SJCRH30 (cell line): Measurements from ENCODE around the genes DFFB, NPHP4 and RNF207.

DNA sequence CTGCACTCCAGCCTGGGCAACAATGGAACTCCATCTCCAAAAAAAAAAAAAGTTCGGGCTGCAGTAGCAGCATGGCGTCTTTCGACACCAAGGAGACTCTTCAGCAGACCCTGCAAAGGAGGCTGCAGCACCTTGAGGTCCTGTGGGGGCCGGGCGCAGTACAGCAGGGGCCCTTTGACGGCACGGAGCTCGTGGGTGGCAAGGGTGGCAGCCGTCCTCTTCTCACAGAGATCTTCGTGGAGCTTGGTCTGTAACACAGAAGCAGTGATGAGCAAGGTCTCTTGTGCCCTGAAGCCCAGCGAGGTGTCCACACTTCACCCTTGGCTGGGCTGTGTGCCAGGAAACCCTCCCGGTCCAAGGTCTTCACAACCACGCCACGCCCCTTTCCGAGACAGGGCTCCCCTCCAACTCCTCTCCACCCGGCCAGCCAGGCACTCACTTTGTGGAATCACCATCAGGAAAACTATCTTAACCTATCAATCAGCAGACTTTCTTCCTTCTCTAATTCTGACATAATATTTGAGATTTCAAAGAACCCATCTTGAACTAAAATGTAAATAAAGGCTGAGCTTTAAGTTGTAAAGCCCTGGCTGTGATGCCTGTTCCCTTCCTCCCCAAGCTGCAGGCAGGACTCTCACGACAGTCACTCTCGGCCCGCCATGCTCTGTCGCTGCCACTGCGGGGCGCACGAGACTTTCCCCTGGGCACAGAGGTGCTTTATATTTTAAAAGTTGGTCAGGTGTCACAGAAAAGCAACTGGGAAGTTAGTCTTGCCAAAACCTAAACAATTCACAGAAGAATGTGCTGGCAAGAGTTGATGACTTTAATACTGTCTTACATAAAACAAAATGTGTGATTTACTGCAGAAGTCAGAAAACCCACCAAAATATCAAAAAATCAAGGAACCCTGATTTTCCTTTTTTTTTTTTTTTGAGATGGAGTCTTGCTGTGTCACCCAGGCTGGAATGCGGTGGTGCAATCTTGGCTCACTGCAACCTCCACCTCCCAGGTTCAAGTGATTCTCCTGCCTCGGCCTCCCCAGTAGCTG, 11.0 kb downstream of the LRRC47 start:
- RAMPAGE, long total RNA = no peak

- RAMPAGE, long total RNA = no peak
Measured at GRCh38 chr1:3856741-3858012, at the start of gene DFFB. Gene DFFB, plus strand, starts transcription at chr1:3857476.

DNA sequence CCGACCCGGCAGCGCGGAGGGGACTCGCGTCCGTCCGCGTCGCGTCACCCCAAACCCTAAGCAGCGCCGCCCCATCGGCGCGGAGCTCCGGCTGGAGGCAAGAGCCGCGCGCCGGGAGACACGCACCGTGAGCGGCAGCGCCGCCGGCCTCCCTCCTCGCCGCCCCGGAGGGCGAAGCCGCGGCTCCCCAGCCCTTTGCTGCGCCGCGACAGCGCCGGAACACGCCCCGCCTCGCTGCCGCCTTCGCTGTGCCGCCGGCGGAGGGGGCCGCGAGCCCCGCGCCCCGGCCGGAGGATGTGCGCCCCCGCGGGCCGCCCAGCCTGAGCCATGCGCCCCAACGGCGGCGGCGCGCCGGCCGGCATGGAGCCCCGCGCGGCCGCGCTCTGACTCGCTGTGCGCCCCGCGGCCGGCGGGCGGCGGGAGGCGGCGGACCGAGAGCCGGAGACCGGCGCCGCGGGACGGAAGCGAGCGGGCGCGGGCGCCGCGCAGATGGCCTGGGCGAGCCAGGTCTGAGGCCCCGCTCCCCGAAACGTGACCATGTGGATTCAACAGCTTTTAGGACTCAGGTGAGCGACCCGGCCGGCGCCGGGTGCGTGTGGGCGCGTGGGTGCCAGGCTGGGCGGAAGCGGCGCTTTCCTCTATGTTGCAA, 604 bp downstream of the AJAP1 start:
- RAMPAGE, long total RNA = no peak

DNA sequence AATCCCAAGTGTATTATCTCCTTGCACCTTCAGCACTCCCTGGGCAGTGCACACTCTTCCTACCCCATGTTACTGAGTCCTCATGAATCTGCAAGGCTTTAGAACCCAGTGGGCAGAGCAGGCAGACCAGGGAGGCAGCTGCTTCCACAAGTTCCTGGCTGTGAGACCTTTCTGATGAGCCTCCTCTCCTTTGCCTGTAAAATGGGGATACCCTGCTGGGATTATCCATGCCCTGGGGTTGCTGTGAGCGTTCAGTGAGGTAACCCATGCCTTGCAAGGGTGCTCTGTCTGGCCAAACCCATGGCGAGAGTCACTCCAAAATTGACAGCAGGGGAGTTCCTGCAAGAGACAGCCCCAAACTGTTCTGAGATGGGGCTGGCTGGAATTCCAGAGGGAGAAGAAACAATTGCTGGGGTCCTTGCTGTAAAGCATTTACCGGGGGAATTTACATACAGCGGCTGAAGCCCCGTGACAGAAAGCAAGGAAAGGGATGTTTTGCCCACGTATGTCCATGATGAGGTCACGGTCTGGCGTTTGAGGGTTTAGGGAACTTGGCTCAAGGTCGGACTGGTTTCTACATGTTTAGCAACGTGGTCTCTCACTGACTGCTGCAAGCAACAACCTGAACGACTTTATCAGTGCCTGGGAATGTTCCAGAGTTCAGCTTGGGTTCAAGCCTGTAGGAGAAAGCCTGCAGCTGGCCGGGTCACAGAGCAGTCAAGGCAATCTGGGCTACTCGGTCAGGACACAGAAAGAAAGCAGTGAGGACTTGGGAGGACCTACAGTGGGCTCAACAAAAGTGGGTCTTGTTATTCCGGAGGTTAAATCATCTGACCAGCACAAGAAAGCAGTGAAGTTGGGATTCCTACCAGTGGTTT, 323.1 kb downstream of the AJAP1 start:
- RAMPAGE, long total RNA = no peak

- RAMPAGE, long total RNA = no peak
Measured at GRCh38 chr1:5328922-5329767, 663.1 kb downstream of the NPHP4 start.

- RAMPAGE, long total RNA = no peak
Measured at GRCh38 chr1:5992104-5993009, at the start of gene NPHP4. Gene NPHP4, minus strand, starts transcription at chr1:5992425.

DNA sequence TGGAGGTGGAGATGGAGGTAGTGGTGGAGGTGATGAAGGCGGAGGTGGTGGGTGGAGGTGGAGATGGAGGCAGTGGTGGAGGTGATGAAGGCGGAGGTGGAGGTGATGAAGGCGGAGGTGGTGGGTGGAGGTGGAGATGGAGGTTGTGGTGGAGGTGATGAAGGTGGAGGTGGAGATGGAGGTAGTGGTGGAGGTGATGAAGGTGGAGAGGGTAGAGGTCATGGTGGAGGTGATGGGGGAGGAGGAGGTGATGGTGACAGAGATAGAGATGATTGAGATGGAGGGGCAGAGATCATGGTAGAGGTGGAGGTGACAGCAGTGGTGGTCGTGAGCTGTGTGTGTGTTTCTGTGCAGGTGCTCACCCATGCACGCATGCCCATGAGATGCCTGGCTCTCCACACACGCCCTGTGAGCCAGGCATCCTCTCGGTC, 20.3 kb upstream of the NPHP4 start:
- RAMPAGE, long total RNA = no peak

DNA sequence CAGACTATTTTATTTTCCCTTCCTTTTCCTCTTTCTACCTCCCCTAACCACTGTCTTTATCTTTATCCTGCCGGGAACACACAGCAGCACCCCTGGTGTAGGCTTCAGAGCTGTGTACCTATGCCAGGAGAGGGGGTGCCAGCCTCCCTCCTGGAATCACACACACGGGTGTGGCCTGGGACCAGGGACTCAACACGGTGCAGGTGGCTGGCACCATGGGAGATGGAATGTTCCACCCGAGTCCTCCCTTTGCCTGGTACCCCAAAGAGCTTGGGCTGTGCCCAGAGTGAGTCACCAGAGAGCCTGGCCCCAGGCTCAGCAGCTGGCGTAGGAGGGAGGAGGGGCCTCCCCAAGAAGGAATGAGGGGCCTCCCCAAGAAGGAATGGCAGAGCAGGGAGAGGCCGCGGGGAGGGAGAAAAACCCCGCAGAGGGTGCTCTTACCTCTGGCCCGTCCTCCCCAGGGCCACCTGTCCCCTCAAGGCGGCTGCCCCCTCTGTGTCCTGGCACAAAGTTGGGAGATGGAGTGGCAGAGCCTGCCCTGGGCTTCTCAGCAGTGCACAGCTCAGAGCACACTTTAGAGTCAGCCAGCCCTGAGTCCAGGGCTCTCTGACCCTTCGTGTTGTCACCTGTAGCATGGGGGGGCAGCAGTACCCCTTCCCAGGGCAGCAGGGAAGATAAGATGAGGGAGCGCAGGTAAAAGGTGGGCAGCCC, 20.4 kb upstream of the KCNAB2 start:
- RAMPAGE, long total RNA = no peak

GRCh38 chr1:6100722-6101630, 55.3 kb downstream of the KCNAB2 start:
- RAMPAGE, long total RNA = no peak

- RAMPAGE, long total RNA = no peak
Measured at GRCh38 chr1:6183868-6185019, 4.1 kb upstream of the CHD5 start.

GRCh38 chr1:6200507-6201037, 1.2 kb upstream of the RPL22 start:
- RAMPAGE, long total RNA = no peak

DNA sequence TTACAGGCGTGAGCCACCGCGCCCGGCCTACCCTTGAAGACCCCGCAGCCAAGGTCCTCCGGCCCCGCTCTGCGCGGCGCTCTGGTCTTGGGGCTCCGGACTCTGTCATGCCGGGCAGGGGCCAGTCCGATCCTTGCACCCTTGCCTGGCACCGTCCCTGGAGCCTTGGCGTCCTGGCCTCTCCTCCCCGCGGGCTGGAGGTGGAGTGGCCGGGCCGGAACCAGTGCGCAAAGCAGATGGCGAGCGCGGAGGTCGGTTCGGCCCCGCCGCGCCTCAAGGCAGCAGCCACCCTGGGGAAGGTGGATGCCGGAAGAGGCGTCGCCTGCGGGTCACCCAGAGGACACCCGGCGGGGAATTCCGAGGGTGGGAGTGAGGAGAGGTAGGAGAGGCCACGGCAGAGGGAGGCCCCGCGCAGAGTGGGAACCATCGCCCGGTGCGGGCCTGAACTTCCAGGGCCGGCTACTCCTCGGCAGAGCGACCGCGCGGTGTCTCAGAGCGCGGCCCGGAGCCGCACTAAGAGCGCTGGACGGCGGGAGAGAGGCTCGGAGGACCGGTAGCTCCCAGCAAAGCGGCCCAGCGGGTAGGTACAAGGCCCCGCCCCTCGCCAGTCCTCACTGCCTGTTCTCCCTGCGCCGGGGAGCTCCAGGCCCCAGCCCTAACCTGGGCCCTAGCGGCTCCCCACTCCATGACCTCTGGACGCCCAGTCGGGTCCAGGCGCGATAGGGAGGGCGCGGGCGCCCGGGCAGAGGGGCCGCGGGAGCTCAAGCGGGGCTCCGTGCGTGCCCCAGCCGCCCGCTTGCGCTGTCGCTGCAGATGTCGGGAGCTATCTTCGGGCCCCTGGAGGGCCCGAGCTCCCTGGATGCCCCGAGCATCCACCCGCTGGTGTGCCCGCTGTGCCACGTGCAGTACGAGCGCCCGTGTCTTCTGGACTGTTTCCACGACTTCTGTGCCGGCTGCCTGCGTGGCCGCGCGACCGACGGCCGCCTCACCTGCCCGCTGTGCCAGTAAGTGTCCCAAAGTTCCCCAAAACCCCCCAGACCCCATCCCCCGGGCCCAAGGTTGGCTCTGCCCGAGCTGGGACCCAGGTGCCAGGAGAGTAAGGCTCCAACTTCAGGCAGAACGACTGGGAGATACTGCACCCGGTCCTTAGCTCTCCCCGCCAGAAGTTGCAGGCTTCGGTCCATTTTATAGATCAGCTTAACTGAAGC, at the start of gene RNF207:
TSS of gene RNF207 (plus strand) at position 397 of the 1,208 bp plus-strand sequence.
- RAMPAGE, long total RNA = no peak

DNA sequence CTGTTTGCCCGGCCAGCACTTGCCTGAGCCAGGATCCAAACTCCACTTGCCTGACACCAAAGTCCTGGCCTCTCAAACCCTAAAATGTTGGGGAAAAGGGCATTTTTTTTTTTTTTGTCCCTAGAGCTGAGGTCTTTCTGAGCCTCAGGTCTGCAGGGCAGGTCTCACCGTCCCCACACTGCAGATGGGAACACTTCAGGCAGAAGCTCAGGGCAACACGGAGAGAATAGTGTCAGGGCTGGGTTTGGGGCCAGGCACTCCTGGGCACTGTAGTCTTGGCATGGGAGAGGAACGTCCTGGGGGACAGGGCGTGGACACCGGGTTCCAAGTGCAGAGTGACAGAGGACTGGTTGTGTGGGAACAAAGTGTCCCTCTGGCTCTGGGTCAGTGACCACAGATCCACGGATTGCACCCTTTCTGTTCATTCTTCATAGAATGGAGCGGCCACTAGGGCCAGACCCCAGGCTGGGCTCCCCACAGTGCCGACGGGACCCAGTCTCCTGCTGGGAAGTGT, 1.4 kb downstream of the GPR153 start:
- RAMPAGE, long total RNA = no peak

- RAMPAGE, long total RNA = no peak
Measured at GRCh38 chr1:6262810-6263429, 2.0 kb upstream of the GPR153 start.

- RAMPAGE, long total RNA = no peak
Measured at GRCh38 chr1:6281103-6281593, 20.2 kb upstream of the GPR153 start.

DNA sequence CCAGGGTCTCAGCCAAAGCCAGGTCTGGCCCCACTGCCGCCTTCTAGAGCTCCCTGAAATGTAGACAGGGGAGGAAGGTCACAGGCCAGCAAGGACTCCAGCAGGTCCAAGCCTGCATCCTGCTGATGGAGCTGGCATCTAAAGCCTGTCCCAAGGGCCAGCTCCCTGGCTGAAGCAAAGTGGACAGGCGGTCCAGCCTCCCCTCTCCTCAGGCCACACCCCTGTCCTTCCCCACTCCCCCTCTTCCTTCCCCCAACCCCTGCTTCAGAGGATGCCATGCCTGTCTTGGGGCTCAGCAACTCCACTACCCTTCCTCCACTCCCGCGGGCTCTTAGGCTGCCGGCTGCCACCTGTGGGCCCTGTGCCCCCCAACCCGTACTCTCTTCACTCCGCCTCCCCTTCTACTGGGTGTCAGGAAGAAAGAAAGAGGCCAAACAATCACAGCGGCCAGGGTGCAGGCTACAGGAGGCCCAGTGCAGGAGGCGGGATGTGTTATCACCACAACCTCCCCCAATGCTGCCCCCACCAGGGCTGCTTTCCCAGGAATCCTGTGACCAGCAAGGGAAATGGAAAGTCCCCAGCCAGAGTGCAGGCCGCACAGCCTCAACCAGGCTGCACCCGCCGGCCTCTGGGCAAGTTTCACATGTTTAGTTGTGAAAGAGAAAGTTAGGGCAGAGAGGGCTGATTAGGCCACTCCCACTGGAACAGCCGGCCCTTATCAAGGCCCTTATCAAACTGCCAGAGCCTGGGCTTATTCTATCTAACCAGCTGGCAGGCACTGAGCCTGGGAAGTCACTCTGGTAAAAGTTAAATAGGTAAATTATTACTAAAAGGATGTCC, 34.1 kb downstream of the ACOT7 start:
- RAMPAGE, long total RNA = no peak

DNA sequence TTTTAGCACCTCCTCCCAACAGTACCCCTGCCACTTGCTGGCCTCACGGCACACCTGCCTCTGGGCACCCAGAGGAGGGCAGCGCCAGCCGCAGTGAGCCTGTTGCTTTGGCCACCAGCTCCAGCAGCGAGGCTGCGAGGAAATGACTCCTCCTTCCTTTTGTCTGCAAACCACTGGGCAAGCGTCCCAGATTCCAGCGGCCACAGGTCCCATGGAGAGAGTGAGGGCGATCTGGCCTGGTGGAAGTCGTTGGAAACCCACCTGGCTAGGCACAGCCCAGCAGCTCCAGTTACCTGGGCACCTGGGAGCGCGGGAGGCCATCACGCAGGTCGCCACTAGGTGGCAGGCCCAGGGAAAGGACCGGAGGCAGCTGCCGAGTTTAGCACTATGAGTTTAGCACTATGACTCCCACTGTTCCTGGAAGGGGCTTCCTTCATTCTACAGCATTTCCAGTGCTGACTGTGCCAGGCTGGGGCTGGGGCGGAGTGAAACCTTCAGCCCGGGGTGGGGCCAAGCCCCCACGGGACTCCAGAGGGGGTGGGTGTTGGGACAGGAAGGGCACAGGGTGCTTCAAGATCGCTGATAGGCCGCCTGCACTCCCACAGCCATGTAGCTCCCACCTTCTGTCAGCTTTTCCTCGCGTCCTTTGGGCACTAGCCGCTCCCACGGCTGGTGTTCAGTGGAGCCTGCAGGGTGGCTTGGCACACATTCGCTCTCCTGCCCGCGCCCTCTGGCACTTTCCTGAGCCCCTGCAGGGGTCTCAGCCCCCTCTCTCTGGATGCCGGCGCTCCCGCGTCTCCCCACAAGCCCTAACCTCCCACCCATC, 1.1 kb upstream of the ESPN start:
- RAMPAGE, long total RNA = no peak

- RAMPAGE, long total RNA = no peak
Measured at GRCh38 chr1:6446759-6447631, 19.0 kb downstream of the TNFRSF25 start.

- RAMPAGE, long total RNA = no peak
Measured at GRCh38 chr1:6484785-6485211, 6.7 kb downstream of the PLEKHG5 start.

DNA sequence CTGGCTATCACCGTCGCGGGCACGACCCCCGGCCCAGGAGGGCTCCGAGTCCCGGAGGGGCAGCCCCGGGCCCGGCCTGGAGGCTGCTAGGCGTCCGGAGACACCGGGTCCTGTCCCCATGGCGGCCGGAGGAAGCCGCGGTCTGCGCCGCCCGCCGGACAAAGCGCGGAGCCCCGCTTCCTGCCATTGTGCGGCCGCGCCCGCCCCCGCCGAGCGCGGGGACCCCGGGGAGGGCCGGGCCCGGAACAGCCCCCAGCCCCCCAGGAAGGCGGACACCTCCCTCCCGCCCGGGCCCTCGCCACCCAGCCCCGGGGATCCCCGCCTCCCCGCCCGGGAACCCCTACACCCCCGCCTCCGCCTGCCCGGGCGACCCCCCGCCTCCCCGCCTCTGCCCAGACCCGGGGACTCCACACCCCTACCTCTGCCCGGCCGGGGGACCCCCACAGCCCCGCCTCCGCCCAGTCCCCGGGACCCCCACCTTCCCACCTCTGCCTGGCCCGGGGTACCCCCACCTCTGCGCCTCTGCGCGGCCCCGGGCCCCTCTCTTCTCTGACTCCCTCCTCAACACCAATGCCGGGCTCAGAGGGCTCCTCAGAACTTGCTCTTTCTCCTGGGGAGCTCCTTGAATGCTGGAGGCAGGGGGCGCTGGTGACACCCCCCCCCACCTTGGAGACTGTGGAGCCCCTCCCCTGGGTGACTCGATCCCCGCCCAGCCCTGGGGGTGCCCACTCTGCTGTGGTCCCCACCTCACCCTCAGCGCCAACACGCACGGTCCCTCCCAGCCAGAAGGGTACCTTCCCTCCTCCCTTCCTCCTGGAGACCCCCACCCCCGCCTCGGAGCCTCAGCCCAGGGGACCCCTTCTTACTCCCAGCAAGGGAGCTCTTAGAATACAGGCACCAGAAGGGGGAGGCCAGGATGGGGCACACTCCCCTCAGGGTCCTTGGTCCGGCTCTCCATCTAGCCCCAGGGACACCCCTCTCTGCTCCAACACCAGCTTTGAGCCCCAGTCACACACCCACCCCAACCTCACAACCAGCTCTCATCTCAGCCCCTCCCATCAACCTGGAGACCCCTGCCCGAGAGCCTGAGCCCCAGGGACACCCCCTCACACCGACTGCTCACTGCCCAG, 5.8 kb downstream of the PLEKHG5 start:
- RAMPAGE, long total RNA = no peak